Camera-type eye (tissue), 1 donor: ENCODE results near the genes ZNF35 and CDCP1.

DNA sequence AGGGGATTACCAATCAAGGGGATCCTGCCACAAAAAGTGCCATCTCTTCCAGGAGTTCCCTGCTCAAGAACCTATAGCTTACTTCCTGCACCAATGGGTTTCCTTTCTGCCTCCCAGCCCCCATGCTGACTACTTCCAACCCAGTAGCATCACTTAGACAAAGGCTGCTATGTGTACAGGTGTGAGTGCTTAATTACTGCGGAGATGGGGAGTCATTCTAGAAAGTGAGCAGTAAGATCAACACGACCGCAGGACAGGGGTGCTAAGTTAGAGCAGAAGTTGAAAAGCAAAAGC lies 49.3 kb downstream of the ANO10 start:
- RAMPAGE, long total RNA: no peak

DNA sequence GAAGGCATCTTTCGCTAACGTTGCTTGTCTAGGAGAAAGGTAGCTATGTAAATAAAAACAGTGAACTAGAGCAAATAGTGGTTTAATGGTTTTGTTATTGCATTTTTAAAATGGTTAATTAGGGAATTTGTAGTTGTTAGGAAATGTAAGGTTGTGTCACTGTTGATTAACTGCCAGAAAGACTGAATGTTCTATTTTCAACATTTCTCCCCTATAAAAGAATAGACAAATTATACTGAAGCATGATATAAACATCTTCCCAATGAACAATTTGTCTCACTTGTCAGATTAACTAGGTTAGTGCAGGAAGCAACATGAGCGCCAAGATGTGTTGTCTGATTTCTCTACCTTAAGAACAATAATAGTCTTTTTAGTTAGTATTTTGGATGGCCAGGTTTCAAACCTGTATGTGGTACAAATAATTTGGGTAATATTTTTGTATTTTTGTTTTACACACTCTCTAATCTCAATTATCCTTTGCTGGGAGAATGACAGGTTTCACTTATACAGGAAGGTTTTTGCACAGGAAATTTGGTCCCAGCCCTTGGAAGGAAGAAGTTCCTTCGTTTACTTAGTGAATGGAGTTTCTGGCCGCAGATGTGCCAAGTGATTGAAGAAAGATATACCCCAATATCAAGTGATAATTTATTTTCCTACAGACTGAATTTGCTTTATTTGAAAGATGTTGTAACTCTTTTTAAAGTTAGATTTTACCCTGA lies 29.2 kb downstream of the ABHD5 start:
- RAMPAGE, long total RNA: no peak

- RAMPAGE, long total RNA: no peak
Observed at GRCh38 chr3:43872225-43872779, 181.6 kb downstream of the ABHD5 start.

- RAMPAGE, long total RNA: no peak
Observed at GRCh38 chr3:43996215-43996614, 245.5 kb upstream of the TOPAZ1 start.

DNA sequence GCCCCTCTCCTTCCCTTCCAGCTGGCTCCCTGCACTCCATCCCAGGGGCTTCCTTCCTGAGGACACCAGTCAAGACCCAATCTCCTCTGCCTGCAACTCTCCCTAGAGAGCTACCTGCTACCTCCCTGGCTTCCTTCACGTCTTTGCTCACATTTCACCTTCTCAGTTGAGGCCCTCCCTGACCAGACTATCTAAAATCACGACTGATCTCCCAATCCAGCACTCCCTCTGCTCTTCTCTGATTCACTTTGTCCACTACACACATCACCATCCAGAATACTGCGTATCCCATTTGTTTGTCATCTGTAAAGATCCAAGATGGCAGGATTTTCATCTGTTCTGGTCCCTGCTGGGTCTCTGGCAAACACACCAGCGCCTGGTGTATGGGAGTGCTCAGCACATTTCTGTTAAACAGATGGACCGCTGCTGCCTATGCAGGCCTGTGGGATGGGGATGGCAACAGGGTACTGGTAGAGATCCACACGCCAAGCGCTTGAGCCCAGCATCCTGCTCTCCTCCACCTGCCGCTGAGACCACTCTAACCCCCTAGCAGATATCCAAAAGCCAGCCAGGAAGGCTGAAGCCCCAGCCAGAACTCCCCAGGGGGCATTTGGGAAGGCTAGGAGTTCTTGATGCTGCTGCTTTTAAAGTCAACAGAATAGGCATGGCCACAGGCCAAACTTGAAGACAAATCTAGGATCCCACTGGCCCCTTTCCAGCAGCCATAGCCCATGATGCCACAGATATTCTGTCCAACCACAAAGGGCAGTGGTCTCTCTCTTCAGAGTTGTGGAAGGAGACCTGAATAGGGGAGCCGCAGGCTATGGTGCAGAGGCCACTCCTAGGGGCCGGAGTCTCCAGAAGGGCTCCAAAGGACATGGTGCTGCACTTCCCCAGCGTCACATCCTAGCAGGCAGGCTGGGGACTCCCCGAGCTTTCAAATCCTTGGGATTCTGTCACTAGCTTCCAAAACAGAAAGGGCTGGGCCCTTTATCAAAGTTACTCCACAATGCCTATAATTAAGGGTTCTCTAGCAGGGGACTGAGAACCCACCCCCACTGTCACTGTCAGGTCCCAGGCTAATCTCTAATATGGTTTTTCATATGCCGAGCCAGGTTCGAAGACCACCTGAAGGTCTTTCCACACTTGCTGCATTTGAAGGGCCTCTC lies 31.6 kb downstream of the ZNF445 start:
- RAMPAGE, long total RNA: no peak

GRCh38 chr3:44450237-44451091 lies 27.0 kb downstream of the ZNF445 start:
- RAMPAGE, long total RNA: no peak

GRCh38 chr3:44468504-44469073 lies 8.9 kb downstream of the ZNF445 start:
- RAMPAGE, long total RNA: no peak

GRCh38 chr3:44569812-44570011 lies 14.7 kb downstream of the ZKSCAN7 start:
- RAMPAGE, long total RNA: no peak

DNA sequence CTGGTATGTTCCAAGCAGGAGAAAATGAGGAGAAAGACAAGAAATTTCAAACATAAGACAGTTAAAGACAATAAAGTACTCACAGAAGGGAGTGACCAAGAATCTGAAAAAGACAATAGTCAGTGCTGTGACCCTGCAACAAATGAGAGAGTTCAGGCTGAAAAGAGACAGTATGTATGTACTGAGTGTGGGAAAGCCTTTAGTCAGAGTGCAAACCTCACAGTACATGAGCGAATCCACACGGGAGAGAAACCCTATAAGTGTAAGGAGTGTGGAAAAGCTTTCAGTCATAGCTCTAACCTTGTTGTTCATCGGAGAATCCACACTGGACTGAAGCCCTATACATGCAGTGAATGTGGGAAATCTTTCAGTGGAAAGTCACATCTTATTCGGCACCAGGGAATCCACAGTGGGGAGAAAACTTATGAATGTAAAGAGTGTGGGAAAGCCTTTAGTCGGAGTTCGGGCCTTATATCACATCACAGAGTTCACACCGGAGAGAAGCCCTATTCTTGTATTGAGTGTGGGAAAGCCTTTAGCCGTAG lies 9.5 kb downstream of the ZNF660 start:
- RAMPAGE, long total RNA: no peak

DNA sequence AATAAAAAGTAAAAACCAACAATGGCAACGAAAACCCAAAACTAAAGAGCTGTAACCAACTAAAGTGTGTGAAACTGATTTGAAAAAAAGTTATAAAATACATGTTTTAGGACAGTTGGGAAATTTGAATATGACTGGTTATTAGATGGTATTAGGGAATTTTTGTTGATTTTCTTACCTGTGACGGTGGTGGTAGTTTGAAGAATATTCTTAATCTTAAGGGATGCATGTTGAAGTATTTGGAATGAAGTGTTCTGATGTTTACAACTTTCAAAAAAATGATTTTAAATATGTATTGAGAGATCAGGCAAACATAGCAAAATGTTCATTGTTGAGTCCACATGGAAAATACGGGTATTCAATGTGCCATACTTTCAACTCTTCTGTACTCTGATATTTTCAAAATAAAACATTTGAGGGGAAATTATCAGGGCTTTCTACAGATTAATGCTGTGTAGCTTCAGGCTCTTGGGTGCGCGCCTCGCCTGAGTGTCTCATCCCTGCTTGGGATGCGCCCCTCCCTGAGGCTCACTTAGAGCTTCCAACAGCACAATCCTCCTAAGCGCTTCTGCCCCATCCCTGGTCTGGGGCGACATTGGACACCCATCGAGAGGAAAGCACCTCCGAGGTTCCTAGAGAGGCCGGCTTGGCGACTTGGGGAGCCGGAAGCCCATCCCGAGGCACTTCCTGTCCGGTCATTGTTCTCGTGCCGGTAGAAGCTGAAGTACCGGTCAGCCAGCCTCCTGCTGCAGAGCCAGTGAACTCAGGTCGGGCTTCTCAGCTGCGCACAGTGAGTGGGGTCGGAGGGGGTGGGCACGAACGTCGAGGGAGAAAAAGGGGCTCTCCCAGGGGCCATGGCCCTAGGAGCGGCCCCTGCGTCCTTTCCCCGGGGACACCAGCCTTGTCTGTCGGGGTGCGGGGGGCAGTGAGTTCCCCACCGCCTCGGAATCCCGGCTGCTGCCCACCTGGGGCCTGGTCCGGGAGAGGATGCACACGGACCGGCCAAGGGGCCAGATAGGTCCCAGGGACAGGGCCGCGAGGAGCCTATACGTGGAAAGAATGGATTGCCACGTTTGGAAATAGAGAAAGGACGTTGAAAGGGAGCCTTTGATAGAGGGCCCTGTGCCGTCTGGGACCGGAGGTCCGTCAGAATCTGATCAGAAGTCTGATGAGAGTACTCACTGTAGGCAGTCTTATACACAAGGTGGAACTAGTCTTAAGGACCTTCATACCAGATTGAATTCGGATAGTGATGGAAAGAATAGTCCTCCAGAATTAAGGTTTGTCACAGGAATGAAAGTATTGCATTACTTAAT lies at the start of gene ZNF35:
Gene ZNF35, plus strand, starts transcription at position 688 of the 1,316 bp plus-strand sequence.
- RAMPAGE, long total RNA: no peak

DNA sequence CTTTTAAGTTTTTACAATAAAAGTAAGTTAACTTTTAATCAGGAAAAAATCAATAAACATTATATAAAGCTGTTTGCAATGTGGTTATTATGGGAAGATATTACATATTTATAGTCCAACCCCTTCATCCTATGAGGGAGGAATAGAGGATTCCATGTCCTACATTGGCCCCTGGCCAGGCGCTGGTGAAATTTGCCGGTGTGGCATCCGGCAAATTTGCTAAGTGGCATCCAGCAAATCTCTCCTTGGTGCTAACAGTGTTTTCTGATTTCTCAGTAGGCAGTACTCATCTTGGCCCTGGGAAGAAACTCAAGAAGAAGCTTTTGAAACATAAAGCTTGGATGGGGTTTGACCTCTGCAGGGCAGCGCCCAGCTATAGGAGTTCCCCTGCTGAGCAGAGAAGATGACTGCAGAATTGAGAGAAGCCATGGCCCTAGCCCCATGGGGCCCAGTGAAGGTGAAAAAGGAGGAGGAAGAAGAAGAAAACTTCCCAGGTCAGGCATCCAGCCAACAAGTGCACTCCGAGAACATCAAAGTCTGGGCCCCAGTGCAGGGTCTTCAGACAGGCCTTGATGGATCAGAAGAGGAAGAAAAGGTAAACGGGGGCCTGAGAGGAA lies 2.2 kb downstream of the ZNF35 start:
- RAMPAGE, long total RNA: no peak

GRCh38 chr3:44799032-44799435 lies 37.4 kb downstream of the KIF15 start:
- RAMPAGE, long total RNA: no peak

DNA sequence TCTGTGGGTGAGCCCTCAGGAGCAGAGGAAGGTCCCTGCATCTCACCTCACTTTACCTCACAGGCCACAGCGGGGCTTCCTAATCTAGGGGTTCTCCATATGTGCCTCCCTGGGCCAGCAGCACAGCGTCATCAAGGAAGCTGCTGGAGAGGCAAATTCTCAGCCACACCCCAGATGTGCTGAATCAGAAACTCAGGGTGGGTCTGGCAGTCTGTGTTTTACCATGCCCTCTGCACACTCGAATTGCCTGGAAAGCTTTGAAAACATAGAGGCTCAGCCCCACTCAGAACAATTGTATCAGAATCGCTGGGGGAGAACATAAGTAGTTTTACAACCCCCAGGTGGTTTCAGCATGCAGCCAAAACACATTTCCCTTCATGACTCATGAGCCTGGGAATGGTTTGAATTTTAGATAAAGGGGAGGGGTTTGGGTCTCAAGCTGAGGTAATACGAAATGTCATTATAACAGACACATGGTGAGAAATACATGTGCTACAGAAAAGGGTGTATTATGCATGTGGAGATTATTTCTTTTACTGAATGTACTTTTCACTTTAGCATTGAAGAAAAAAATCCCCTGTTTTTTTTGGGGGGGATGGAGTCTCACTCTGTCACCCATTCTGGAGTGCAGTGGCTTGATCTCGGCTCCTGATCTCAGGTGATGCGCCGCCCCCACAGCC lies 9.6 kb downstream of the TGM4 start:
- RAMPAGE, long total RNA: no peak

DNA sequence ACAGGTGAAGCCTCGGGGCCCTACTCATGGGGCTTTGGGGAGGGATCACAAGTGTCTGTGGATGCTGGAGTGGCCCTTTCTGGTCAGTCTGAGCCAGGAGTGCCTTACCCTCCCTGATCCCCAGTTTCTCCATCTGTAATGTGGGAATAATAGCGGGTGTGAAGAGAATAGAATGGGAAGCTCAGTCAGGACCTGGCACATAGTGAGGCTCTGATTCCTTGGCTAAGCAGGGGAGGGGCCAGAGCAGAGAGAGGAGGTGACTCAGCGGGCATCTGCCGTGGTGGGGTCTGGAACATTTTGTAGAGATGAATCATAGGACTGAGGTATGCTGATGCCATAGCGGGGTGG lies 11.1 kb downstream of the TGM4 start:
- RAMPAGE, long total RNA: no peak

DNA sequence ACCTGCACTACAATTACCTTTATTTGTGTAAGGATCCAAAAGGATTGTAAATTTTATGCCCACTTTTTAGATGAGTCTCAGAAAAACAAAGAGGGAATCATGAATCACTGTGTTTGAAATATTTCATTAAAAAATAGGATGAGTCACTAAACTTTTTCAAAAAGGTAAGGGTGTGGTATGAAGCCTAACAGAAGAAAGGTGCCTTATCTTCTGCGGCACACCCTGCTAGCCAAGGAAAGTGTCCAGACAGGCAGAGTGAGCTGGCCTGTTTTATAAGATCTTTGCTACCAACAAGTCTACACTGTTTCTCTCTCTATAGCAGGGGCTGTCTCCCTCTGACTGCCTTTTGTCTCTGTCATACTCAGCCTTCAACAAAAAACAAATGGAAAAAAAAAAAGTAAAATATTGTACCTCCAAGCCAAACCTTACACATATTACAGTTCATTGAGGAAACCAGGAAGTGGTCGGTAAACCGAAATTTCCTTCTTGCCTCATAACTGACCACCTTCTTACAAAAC lies 9.2 kb downstream of the ZDHHC3 start:
- RAMPAGE, long total RNA: no peak

GRCh38 chr3:44996480-44997287 lies 20.6 kb downstream of the EXOSC7 start:
- RAMPAGE, long total RNA: no peak

- RAMPAGE, long total RNA: no peak
Observed at GRCh38 chr3:45034488-45035511, 8.7 kb downstream of the CLEC3B start.

DNA sequence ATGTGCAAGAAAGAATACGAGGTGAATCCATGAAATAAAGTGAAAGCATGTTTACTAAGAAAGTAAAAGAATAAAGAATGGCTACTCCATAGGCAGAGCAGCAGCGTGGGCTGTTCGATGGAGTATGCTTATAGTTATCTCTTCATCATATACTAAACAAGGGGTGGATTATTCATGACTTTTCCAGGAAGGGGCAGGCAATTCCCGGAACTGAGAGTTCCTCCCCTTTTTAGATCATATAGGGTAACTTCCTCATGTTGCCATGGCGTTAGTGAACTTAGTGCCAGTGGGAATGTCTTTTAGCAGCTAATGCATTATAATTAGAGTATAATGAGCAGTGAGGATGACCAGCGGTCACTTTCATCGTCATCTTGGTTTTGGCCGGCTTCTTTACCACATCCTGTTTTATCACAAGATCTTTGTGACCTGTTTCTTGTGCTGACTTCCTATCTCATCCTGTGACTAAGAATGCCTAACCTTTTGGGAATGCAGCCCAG lies 38.6 kb downstream of the CLEC3B start:
- RAMPAGE, long total RNA: no peak

DNA sequence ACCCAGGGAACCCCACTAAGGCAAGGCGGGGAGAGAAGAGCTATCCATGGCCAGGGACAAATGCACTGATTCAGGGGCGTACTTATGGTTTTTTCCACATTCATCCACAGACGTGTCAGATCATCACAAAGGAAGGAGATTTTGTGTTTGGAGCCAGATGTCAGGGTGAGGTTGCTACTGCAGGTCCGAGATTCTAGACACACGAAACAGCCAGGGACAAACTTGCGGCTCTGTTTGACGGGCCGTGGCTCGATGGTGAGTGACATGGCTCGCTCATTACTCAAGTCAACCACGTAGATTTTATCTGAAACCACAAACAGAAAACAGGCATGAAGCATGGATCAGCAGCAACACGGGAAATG lies 50.9 kb downstream of the CDCP1 start:
- RAMPAGE, long total RNA: no peak

- RAMPAGE, long total RNA: start-site peak on the minus strand at chr3:45146377-45146383, 8 reads
Observed at GRCh38 chr3:45145621-45146798, at the start of gene CDCP1. CDCP1 (minus strand) TSS chr3:45146378.